Neuron (in vitro differentiated cells): ENCODE measurements around the gene FAM180A.

- PRO-cap: no peak
Observed at GRCh38 chr7:132402491-132403413, 173.5 kb downstream of the PLXNA4 start.

DNA sequence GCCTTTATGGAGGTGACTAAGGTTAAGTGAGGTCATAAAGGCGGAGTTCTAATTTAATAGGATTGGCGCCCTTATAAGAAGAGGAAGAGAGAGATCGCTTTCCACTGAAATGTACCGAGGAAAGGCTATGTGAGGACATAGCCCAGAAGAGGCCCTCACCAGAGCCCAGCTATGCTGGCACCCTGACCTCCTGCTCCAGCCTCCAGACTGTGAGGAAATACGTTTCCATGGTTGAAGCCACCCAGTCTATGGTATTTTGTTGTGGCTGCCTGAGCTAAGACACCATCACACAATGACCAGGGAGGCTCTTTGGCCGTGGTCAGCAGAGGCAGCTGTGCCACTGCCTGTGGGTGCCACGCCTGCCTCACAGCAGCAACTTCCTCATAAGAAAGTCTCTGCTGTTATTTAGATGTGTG lies 182.6 kb upstream of the PLXNA4 start:
- PRO-cap: no peak

DNA sequence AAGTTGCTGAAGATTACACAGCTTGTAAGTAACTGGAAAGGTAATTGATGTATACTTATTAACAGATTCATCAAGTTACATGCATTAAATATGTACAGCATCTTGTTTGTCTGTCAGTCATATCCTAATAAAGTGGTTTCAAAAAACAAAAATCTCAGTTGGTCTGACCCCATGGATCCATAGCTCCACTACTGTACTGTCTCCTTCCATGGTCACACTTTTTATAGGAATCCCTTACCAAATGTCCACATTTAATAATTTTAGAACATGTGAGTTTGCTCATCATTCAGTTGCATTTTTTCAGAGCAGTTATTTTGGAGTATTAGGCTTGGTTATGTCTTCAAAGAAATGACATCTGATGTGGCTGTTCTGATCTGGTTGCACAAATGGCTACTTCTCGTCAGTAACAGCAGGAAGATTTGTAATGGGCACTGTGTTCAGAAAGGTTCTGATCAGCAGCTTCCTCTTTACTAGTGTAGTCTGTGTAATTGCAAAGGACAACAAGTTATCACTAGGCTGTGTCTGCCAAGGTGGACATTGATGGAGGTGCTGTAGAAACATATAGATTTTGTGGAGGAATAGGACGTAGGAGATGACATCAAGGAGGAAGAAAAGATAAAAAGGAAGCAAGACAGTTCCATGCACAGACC lies 418.3 kb upstream of the LRGUK start:
- PRO-cap: no peak

DNA sequence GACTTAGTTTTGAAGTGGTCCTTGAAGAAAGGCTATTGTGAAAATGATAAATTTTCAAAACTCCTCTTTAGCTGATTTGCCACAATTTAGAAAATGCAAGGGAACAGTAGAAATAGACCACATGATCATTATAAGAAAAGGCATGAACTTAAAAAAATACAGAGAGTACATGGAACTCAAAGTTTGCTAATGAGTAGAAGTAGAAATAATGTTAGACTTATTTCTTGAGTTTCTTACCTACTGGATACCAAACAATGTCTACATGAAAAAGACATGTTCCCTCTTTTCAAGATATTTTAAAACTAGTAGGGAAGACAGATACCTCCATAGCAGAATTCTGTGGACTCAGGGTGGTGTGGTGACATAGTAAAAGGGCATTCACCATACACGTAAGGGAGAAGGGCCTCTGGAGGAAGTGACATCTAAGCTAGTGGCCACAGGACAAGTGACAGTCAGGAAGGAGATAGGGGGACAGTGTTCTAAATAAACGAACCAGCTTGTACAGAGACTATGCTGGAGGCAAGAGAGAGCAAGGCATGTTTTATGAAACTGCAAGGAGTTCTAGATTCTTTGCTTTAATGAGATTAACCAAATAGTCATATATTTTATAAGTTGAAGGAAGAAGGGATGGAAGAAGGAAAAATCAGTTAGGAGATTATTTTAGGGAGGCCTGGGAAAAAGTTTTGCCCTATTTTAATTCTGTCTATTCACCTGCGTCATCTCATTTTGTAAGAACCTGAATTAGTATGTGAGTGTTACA lies 321.7 kb upstream of the LRGUK start:
- PRO-cap: no peak

GRCh38 chr7:134353293-134353879 lies 36.7 kb upstream of the SLC35B4 start:
- PRO-cap: no peak

- PRO-cap: no peak
Observed at GRCh38 chr7:134451314-134451757, 7.6 kb downstream of the AKR1B1 start.

- PRO-cap: no peak
Observed at GRCh38 chr7:134480704-134481024, 21.8 kb upstream of the AKR1B1 start.

GRCh38 chr7:134530276-134530875 lies 3.0 kb downstream of the AKR1B10 start:
- PRO-cap: no peak

GRCh38 chr7:134547351-134548020 lies 1.4 kb upstream of the AKR1B15 start:
- PRO-cap: no peak

DNA sequence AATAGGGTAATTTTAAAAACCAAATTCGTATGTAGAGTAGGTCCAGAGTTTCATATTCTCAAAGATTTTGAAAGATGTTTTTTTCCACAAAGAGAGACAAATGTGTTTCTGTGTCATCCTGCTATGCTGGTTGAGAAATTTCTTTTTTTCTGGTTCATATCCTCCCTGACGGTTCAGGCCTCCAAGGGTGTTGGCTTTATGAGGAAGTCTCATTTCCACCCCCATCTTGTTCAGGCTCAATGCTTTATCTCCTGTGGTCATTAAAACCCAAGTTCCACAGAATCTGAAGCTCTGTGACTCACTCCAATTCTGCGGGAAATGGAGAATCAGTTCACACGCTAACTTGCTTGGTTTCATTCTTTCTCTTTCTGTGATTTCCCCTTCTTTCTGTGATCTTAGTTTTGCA lies 41.5 kb upstream of the CALD1 start:
- PRO-cap: no peak

GRCh38 chr7:134742058-134743349 lies 36.9 kb upstream of the CALD1 start:
- PRO-cap: no peak

DNA sequence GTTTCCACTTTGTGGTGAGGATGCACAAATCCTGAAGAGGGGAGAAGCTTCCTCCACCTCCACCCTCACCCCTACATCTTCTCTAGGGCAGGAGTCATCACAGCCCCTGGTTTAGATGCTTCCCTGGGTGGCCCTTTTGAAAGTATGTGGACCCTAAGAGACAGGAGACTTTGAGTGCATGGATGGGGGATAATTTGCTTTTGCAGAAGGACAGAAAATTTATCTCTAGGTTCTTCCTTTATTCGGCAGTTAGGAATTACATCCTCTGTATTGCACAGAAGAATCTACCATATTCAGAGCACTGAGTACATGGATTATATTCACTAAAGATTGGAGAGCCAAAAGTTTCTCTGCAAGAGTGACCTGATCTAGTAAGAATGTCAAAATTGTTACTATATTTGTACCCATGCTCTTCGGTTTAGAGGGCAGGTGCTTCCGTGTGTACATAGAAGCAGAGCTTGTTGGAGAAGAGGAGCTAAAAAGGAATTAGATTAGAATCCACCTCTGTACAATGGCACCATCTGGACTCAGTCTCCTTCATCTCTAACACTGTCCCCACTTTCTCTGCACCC lies 8.1 kb downstream of the CALD1 start:
- PRO-cap: no peak

GRCh38 chr7:134792633-134793444 lies 13.4 kb downstream of the CALD1 start:
- PRO-cap: no peak

DNA sequence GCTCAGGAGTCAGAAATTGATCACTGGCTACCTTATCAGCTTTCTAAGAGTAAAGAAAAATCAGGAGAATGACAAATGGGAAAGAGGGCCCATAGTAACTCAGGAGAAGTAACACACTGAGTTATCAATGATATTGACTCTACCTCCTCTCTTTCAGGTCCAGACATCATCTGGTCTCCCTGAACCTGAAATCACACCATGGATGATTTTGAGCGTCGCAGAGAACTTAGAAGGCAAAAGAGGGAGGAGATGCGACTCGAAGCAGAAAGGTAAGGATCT lies 88.0 kb downstream of the CALD1 start:
- PRO-cap: no peak

GRCh38 chr7:135179989-135180835 lies 9.7 kb upstream of the CYREN start:
- PRO-cap: no peak

DNA sequence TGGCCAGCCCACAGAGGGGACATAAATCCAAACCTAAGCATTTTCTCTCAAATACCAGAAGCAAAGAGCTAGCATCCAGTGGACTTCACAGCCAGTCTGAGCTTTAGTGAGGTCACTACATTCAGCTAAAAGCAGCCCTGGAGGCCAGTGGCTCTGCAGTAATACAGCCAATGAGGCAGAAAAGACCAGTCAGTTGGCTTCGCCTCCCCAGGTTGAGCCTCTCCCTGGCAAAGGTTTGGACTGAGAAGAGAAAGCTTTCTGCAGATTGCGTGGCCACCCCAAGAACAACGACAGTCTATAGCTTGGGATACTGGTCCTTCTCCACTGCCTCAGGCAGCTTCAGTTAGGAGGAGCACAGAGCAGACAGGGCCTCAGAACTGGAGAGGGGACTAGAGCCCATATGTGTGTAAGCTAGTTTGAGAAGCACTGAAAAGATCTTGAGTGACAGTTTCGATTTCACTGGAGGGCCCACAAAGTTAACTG lies 3.8 kb downstream of the WDR91 start:
- PRO-cap: no peak

DNA sequence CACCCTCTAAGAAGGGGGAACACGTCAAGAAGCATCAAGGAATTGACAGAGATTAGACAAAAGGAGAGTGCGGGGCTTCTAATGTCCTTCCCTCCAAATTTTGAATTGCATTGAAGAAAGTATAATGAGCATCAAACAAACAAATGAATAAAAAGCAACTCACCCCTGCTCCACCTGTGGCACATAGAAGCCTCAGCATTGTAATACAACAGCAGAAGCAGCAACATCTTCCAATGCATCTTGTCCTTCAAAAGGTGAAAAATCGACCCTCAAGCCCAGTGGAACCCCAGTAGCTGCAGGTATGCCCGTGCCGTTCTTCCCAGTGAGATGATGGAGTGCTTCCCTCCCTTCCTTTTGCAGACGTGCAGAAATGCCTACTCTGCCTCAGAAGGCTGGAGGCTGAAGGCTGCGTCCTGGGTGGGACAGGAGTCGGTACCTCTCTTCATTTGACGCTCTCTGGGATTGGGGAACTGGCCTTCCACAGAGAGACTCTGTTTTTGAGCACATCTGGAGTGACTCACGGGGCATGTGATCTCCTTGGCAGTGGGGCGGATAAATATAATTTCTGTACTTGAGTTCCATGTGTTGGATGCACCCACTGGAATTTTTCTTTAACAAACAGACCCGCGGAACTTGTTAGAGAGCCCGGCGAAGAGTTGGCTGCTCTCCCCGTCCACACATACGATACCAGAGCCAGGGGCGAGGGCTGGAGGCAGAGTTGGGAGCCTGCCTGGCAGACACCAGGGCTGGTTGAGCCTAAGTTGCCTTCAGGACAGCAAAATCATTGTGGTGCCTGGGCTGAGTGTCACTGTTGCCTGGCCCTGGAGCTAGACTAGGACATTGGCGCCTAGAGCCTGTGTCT lies at the start of gene FAM180A:
TSS of gene FAM180A (minus strand) at position 472 of the 862 bp plus-strand sequence.
- PRO-cap: no peak

DNA sequence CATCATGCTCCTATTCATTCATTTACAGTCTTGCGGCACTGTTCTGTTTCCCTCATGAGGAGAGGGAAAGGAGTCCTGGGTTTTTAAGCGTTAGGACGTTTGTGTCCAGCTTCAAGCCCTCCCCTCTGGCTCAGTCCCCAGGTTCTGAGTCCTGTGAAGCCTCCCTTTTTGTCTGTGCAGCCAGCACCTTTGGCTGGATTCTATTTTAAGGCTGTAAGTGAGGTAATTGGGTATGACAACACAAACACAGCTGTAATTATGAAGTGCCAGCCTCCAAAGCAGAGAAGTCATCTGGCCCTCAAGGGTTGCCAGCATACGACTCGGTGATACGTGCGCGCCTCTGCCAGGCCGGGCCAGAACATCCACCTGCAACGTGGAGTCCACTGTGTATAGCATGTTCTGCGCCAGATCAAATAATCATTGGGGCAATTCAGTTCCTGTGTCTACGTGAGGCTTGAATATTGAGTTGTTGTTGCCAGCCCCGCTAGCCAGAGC lies 6.7 kb upstream of the FAM180A start:
- PRO-cap: no peak

DNA sequence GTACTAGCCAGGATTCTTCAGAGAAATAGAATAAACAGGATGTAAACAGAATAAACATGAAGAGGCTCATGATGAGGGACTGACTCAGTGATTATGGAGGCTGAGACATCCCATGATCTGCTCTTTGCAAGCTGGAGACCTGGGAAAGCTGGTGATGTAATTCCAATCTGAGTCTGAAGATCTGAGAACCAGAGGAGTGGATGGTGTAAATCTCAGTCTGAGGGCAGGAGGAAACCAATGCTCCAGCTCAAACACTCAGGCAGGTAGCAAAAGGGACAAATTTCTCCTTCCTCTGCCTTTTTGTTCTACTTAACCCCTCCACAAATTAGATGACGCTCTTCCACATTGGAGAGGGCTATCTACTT lies 63.0 kb upstream of the FAM180A start:
- PRO-cap: no peak

- PRO-cap: no peak
Observed at GRCh38 chr7:135937433-135938249, 39.5 kb downstream of the MTPN start.